Measurements from ENCODE around the genes CEP97 and NFKBIZ.

DNA sequence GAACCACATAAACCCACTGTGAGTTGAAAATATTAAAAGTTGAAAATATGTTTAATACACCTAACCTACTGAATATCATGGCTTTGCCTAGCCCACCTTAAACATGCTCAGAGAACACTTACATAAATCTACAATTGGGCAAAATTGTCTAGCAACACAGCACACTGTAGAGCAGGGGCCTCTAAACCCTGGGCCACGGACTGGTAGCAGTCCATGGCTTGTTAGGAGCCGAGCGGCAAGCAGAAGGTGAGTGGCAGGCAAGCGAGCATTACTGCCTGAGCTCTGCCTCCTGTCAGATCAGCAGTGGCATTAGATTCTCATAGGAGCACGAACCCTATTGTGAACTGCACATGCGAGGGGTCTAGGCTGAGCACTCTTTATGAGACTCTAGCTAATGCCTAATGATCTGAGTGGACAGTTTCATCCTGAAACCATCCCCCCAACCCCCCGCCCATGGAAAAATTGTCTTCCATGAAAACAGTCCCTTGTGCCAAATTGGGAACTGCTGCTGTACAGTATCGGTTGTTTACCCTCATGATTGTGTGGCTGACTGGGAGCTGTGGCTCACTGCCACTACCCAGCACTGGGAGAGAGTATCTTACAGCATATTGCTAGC is 26.0 kb downstream of the CMSS1 start:
- RRBS: no CpG with 5 or more reads among the region's 8 CpGs

- RRBS: no CpG with 5 or more reads among the region's 3 CpGs
These were observed 92.3 kb downstream of the CMSS1 start for GRCh38 chr3:99909970-99910416.

DNA sequence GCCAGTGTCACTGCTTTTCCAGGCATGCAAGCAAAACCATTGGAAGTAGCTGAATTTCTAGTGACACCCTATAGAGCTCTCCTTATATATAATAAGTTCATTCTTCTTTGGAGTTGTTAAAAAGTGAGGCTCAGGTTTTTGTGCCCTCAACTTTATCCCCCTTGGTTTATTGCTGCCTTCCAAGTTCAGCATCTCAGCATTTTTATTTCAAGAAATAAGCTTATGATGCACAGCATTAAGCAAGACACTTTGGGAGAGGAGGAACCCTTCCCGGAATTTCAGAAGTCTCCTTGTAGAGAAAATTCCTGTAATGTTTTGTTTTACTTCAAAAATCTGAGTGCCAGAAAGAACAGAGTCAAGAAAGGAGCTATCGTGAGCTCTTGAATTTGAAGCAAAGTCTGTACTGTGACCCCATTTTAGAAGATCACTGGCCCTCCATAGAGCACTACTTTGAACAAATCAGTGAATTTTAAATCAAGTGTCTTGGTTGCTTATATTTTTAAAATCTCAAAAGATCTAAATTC is 93.1 kb downstream of the FILIP1L start:
- RRBS: no CpG with 5 or more reads among the region's 2 CpGs

- RRBS: no CpG with 5 or more reads among the region's 6 CpGs
These were observed 66.7 kb downstream of the FILIP1L start for GRCh38 chr3:100047354-100048329.

DNA sequence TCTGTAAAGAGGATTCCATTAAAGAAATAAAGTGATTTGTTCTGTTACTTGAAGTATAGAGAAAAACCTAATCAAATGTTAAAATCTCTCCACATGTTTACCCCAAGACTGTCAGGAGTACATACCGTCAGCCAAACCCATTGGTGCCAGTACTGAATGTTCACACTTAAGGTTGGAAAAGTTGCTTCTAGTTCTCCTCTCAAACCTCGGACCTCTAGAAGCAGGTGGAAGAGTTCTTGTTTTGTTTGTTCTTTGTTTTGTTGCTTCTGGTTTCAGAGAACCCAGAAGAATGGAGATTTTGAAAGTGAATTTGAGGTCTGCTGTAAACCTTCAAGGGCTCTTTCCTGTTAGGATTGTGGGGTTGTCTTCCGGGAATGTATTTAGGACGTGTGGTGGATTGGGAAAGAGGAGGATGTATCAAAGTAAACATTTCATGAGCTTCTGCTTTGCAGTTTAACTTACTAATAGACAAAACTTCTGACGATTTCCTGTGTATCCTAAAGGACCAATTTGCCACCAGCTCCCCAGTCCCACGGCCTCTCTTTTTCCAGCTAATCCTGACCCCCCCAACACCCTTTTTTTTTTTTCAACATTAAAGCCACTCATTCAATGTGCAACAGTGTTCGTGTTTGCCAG is 50.4 kb downstream of the FILIP1L start:
- RRBS: no CpG with 5 or more reads among the region's 7 CpGs

DNA sequence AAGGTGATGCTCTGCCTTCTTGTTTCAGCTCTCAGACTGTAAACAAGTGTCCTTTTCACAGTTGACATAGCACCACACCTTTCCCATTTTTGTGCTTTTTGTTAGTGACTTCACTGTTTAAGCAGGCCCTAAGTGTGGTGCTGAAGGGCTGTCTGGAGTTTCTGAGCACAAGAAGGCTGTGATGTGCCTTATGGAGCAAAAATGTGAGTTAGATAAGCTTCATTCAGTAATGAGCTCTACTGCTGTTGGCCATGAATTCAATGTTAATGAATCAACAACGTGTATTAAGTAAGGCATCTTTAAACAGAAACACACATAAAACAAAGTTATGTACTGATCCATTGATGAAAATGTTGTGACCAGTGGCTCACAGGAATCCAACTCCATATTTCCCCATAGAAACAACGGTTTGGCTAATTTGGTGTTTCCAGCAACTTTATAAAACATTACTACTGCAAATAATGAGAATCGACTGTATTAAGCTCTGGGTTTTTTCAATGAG is 20.2 kb downstream of the ABI3BP start:
- RRBS: no CpG with 5 or more reads among the region's 3 CpGs

GRCh38 chr3:100982580-100983114 is 10.6 kb downstream of the ABI3BP start:
- RRBS: no CpG with 5 or more reads among the region's 4 CpGs

DNA sequence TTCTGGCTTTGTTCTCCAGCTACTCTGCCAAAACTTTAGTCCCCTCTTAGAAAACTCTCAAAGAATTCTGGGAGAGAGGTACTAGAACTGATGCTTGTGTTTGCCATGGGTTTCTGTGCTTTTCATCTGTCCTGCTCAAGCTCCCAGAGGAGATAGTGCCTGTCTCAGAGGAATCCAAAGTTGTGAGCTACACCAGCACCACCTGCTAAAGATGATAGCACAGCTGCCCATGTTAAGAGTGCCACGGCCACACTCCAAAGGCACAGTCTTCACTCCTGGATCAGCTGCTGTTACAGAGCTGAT is 150.0 kb downstream of the IMPG2 start:
- RRBS: no CpG with 5 or more reads among the region's 1 CpG

GRCh38 chr3:101530465-101531039 is 17.5 kb upstream of the SENP7 start:
- RRBS: no CpG with 5 or more reads among the region's 5 CpGs

DNA sequence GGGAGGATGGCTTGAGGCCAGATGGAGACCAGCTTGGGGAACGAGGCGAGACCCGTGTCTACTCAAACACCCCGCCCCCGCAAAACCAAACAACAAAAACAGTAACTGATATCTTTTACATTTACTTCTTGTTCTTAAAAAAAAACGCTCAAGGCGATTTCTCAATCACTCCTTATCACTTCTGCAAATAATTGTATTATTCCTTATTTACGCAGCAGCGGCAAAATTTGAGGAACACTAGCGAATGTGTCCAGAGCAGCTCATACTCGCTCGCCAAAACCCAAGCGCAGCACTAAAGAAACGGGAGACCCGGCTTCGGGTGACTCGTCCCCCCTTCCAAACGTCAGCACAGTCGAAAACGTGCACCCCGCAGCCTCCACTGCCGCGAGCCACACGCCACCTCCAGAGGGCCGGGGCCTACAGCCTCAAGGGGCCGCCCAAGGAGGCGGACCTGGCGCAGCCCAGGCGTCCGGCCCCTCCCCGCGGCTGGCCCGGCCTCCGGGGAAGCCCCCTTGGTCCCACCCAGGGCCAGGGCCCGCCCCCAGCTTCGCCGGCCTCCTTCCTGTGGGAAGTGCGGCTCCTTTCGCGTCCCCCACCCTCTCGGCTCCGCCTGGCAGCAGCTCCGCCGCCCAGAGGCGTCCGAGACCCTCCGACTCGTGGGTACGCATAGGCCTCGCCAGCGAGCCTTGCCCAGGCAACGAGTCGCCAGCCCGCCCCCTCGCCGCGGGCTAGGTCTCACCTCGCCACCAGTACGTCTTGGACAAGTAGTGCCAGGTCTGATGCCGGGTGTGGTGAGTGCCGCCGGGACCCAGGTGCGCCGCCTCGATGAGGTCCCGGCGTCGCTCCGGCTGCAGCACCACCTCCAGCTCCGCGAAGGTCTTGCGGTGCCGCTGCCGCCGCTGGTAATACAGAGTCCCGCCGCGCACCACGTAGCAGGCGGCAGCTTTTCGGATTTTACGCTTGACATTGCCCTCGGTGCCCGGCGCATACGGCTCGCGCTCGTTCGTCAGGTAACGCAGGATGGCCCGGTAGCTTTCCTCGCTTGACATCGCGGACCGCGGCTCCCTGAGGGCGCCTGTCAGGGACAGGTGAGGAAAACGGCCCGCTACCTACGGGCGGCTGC is 705 bp downstream of the ZBTB11 start:
- RRBS: under 1% methylated on average over 26 of the region's 102 CpGs

DNA sequence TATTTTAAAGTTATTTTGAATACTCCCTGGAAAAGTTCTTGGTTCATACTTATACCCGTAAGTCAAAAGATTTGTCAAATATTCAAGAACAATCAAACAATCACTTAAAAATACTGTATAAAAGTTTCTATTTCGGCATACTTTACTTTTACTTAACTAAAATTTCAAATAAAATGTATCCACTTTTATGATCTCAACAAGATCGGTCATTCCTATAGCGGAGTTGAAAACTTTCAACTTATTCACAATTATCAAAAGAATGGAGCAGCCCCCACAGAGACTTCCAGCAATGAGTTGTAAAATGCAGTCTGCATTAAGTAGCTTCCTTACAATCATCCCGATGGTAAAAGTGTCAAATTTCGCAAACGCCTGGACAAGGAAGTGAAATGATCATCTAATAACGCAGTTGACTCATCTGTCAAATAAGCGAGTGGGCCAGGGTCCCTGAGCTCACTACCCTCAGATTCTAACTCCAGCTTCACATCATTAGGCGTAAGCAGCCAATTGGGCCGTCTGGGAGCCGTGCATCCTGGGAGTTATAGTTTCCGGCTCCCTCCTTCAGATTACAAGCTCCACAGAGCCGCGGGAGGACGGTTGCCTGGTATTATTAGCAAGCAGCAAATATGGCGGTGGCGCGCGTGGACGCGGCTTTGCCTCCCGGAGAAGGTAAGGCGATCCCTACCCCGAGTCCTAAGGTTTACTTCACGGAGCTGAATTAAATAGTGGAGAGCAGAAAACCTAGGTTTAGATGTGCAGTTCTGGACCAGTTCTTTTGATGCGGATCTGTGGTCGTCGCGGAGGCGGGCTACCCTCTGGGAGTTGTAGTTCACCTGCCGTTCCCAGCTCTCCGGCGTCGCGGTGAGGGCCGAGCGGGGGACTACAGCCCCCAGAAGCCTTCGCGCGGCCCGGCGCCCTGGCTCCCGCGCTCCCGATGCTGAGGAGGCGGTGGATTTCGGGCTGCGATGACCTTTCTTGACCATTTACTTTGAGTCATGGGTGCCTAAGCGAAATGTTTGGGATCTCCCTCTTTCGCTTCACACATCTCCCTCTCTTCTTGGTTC is at the start of gene CEP97:
Gene CEP97 (plus strand): TSS at position 561 of the 1,061 bp plus-strand sequence.
- RRBS: under 1% methylated on average over 17 of the region's 51 CpGs

DNA sequence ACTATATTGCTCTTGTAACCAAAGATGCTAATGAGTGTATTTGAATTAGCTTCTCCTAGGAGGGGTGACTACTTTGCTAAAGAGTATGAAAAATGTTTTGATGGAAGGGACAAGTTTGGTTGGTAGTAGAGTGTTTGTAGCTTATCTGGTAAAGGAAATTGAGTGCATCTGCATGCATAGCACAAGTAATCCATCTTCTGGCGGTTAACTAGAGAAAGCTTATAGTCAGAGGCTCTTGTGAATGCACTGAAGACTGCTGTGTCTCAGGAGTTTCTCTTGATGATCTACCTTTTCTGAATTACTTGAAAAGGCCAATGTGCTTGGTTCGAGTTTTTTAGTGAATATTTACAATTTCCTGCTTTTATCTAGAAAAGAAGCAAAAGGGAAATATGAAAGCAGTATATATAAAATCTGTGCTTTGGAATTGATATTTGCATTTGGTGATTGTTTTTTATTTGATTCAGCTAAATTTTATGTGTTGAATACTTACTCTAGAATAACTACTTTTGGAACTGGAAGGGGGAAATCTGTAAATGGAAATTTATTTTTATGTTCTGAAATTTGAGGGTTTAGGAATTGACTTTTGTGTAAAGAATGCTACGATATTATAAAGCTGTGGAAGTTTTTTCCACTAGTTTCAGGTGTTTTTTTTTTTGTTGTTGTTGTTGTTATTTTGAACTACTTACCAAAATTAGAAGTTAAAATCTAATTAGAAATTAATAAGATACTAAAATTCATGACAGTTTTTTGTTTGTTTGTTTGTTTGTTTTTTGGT is 26.9 kb upstream of the NFKBIZ start:
- RRBS: no CpG with 5 or more reads among the region's 3 CpGs

- RRBS: no CpG with 5 or more reads among the region's 3 CpGs
These were observed 978 bp upstream of the NFKBIZ start for GRCh38 chr3:101848380-101848691.

GRCh38 chr3:101848816-101849781 is at the start of gene NFKBIZ:
Gene NFKBIZ, plus strand, starts transcription at chr3:101849514.
- RRBS: 1% methylated on average over 51 of the region's 108 CpGs

GRCh38 chr3:101854381-101855231 is 5.3 kb downstream of the NFKBIZ start:
- RRBS: no CpG with 5 or more reads among the region's 2 CpGs

GRCh38 chr3:101878477-101879011 is 29.2 kb downstream of the NFKBIZ start:
- RRBS: no CpG with 5 or more reads among the region's 5 CpGs

GRCh38 chr3:102102248-102102789 is 253.0 kb downstream of the NFKBIZ start:
- RRBS: no CpG with 5 or more reads among the region's 3 CpGs

- RRBS: 0% methylated on average over 1 of the region's 10 CpGs
These were observed 211.6 kb upstream of the ZPLD1 start for GRCh38 chr3:102223214-102223576.

GRCh38 chr3:102673675-102674179 is 238.9 kb downstream of the ZPLD1 start:
- RRBS: no CpG with 5 or more reads among the region's 9 CpGs

GRCh38 chr3:104572801-104573269 is 793.9 kb upstream of the ALCAM start:
- RRBS: no CpG with 5 or more reads among the region's 3 CpGs